Epithelial cell of proximal tubule (primary cell): ENCODE measurements around a stretch of chr20.

GRCh38 chr20:58361009-58361768, 27.8 kb upstream of the VAPB start:
- RAMPAGE, long total RNA: no peak
- RRBS: 89% methylated on average over 2 of the region's 5 CpGs

- RAMPAGE, long total RNA: no peak
- RRBS: no CpG with 5 or more reads among the region's 16 CpGs
Observed at GRCh38 chr20:58390029-58390704, 1.1 kb downstream of the VAPB start.

DNA sequence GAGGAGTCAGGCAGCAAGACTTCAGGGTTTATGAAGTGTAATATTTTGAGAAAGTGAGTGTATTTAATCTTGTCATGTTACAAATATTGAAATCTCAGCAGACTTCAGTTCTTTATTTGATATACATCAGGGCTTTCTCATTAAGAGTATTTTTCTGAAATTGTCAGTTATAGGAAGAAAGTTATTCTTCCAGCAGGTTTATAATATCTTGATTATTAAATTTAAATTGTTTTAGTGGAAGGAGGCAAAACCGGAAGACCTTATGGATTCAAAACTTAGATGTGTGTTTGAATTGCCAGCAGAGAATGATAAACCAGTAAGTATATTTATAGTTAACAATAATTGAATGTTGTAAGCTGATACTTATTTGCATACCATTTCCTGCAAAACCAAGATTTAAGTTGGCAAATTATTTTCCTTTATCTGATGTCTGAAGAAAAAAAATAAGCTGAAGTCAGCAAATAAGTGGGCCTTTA, 49.7 kb downstream of the VAPB start:
- RAMPAGE, long total RNA: no peak
- RRBS: no CpG with 5 or more reads among the region's 1 CpG

GRCh38 chr20:58443881-58444398, 54.9 kb downstream of the VAPB start:
- RAMPAGE, long total RNA: no peak
- RRBS: no CpG with 5 or more reads among the region's 8 CpGs

- RAMPAGE, long total RNA: no peak
- RRBS: no CpG with 5 or more reads among the region's 2 CpGs
Observed at GRCh38 chr20:58651371-58651450, 128 bp downstream of the STX16 start.

GRCh38 chr20:58895295-58895832, 4.1 kb downstream of the GNAS start:
- RAMPAGE, long total RNA: no peak
- RRBS: no CpG with 5 or more reads among the region's 3 CpGs

DNA sequence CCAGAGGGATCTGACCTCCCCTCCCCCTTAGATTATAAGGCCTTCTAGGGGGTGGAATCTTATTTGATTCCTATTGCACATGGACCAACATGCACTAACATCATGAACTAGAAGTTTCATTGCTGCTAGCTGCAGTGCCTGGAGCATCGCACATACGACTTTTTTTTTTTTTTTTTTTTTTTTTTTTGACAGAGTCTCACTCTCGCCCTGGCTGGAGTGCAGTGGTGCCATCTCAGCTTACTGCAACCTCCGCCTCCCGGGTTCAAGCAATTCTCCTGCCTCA, 11.3 kb downstream of the GNAS start:
- RAMPAGE, long total RNA: no peak
- RRBS: no CpG with 5 or more reads among the region's 5 CpGs

DNA sequence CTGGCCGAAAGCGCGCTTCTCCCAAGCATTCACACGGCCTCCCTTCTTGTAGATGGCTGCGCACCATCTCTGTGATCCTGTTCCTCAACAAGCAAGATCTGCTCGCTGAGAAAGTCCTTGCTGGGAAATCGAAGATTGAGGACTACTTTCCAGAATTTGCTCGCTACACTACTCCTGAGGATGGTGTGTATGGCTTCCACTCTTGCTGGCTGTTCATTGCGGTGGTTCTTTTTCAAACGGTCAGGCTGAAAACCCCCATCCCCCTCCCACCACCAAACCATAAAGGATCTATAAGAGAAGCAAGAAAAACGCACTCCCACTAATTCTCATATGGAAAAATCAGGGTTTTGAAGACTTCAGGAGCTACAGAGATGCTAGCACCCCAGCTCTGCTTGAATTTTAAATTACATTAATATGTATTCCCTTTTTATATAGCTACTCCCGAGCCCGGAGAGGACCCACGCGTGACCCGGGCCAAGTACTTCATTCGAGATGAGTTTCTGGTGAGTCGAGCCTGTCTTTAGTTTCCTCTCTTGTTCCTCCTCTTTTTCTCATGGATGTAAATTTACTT, 18.8 kb downstream of the GNAS start:
- RAMPAGE, long total RNA: no peak
- RRBS: no CpG with 5 or more reads among the region's 18 CpGs

GRCh38 chr20:59010289-59010929, 3.4 kb upstream of the CTSZ start:
- RAMPAGE, long total RNA: no peak
- RRBS: 81% methylated on average over 2 of the region's 7 CpGs

- RAMPAGE, long total RNA: no peak
- RRBS: no CpG with 5 or more reads among the region's 13 CpGs
Observed at GRCh38 chr20:59022705-59023014, 3.4 kb downstream of the TUBB1 start.

- RAMPAGE, long total RNA: no peak
- RRBS: 3% methylated on average over 5 of the region's 39 CpGs
Observed at GRCh38 chr20:59031438-59032177, 527 bp downstream of the ATP5F1E start.

DNA sequence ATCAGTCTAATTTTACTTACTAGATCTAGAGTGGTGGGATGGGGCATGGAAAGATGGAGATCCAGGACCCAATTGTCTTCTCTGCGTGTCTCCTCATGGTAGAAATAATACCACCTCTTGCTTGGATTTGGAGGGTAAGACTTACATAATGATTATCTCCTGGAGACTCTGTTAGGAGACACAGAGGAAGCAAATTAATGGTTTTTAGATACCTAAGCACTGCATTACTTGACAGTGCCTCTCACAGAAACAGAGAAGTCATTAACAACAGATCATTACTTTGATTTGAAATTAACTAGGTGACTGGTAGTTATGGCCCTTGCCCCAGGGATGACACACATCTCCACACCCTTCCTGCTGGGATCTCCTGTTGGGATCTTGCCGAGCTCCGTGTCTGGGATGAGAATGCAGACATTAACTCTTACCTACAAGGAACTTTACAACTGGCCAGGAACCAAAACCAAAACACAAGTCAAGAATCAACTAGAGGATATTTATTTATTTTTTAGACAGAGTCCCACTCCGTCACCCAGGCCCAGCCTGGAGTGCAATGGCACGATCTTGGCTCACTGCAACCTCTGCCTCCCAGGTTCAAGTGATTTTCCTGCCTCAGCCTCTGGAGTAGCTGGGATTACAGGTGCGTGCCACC, 2.2 kb upstream of the PRELID3B start:
- RAMPAGE, long total RNA: no peak
- RRBS: no CpG with 5 or more reads among the region's 6 CpGs

DNA sequence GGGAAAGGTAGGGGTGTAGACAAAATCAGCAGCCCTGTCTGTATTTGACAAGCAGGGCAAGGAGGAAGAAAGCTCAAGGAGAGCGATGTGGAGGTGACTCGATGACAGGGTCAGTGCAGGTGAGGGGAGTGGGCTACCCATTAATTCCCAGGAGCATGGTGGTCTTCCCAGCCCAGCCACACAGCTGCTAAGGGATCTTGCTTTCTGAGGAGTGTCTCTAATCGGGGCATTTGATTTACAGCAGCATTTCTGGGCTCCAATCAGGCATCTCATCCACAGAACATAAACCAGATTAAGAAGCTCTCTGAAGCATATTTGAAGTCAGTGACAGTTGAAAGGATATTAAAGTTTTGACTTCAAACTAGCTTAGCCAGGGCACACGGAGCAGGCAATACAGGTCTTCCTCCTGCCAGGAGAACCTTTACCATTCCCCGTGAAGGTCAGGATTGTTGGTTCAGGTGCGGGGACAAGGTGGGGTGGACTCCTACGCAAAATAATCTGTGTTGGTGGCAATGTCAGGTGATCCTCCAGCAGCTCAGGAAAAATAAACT, 39.9 kb upstream of the ZNF831 start:
- RAMPAGE, long total RNA: no peak
- RRBS: no CpG with 5 or more reads among the region's 7 CpGs

DNA sequence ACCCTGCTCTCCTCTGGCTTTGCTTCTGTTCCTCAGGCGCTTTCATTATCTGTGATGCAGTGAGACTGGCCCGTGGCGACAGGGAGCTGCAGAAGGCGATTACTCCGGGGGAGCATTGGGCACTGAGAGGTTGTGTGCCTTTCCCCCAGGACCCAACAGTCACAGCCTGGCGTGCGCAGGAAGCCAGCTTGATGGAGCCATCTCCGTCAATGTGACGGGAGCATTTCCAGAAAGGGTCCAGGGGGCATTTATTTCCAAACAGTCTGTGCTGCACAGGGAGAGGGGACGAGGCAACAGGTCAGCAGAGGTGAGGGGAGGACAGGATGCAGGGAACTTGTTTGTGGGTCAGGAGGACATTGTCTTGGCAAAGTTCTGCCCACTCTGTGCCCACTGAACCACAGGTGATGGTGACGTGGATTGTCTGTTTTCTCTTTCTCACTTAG, 5.5 kb upstream of the ZNF831 start:
- RAMPAGE, long total RNA: no peak
- RRBS: no CpG with 5 or more reads among the region's 11 CpGs

DNA sequence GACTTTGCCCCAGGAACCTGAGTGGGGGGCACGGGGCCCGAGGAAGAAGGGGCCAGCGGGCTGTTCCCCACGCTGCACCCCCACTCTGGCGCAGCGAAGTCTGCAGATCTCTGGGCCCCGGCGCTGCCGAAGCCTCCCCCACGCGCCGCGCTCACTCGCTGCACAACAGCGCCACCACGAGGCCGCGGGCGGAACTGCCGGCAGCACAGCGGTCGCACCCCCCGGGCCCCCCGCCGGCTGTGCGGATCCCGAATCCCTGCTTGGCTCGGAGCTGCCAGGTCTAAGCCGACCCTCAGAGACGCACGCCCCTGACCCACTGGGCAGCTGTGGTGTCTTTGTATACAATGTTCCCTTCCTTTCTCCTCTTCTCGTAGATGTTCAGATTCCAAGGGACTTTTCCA, 103.3 kb downstream of the EDN3 start:
- RAMPAGE, long total RNA: no peak
- RRBS: 2% methylated on average over 13 of the region's 32 CpGs

DNA sequence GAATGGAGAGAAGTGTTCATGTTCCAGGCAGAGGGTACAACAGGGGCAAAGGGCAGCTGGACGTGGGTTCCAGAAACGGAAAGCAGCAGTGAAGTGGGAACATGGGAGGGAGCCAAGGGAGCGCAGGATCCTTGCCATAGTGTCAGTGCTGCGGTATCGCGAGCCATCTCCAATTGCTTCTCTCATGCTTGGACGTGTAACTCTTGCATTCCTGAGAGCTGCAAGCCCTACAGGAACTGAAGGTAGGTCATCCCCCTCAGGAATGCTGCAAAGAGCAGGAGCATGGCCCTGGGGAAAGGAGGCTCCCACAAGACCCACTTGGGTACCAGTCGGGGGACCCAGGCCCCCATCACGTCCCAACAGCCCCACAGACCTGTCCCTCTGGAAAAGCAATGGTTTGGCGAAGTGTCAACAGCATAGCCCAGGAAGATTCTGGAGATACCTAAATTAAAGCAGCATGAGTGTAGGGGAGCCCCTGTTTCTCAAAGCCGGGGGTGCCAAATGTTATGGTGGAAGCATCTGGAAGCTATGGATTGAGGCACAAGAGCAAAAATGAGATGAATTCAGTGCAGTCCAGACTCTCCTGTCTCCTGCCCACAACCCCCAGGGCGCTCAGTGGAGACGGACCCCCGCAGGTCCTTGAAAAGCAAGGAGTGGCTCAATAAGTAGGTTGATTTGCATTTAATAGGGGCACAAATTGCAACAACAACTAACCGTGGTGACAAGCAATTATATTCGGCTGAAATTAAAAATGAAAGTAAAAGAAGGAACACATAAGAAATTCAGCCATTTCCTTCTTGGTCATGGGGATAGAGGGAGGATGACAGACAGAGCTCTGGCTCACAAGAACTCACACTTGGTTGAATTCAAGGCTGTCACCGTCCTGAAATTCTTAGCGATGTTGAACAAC, 128.6 kb downstream of the EDN3 start:
- RAMPAGE, long total RNA: no peak
- RRBS: no CpG with 5 or more reads among the region's 18 CpGs

DNA sequence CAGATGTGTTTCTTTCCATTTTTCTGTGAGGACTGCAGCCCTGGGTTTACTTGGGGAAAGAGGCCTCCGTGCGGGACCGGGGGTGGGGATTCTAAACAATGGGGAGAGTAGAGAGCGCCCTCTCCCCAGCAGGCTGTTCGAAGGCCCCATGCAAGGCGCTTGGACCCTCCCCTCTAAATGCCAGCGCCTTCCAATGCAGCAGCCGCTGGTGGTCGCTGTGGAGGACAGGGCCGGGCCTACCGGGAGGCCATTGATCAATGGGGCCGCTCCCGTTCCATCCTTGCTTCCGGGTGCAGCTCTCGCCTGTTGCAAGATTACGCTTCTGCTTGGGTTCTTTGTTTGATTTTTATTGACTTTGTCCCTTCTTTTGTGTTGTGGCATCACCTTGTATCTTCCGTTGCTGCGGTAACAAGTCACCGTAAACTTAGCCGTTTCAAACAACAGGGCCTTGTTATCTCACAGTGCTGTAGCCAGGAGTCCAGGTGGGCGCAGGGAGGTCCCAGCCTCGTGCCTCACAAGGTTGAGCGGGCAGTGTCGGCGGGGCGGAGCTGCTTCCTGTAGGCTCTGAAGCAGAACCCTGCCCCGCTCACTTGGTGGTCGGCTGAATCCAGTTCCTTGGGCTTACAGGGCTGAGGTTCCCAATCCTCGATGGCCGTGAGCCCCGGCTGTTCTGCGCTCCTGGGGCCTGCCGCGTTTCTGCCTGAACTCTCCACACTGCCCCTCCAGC, 134.6 kb upstream of the PHACTR3 start:
- RAMPAGE, long total RNA: no peak
- RRBS: 81% methylated on average over 3 of the region's 34 CpGs

GRCh38 chr20:59571632-59572489, 32.5 kb upstream of the PHACTR3 start:
- RAMPAGE, long total RNA: no peak
- RRBS: no CpG with 5 or more reads among the region's 30 CpGs

DNA sequence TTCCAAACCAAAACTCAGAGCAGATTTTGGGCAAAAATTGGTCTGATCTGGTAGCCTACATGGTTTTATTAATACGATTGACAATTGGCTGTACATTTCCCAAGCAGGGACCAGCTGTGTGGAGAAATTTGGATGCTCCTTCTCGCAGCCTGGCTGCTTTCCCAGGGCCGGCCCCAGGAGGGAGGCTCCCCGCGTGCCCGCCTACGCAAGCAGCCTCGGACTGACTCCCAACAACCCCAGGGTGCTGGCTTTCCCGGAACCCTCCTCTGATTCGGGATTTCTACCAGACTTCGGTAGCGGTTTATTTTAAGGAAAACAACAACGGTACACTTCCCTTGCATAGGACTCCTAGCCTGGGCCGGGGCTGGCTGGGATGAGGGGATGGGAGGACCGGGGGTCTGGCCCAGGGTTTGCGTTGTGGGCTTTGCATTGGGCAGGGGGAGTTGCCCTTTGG, 20.9 kb upstream of the PHACTR3 start:
- RAMPAGE, long total RNA: no peak
- RRBS: 64% methylated on average over 7 of the region's 16 CpGs

DNA sequence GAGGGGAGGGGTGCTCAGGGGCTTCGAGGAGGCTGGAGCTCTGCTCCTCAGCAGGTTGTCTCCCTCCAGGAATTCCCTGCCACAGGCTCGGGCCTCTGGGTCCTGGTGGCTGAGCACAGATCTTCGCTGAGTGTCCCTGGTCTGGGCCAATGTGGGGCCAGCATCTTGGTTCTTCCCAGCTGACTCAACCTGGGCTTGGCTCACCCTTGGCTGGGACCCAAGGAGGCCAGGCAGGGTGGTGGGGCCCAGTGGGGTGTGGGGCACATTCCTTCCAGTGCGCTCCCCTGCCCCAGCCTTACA, 107.3 kb downstream of the SYCP2 start:
- RAMPAGE, long total RNA: no peak
- RRBS: no CpG with 5 or more reads among the region's 4 CpGs